Epidermal melanocyte (primary cell): ENCODE data around the genes EOLA2, MTMR1, GABRQ, ZNF275, ZFP92, CCNQ and DUSP9.

DNA sequence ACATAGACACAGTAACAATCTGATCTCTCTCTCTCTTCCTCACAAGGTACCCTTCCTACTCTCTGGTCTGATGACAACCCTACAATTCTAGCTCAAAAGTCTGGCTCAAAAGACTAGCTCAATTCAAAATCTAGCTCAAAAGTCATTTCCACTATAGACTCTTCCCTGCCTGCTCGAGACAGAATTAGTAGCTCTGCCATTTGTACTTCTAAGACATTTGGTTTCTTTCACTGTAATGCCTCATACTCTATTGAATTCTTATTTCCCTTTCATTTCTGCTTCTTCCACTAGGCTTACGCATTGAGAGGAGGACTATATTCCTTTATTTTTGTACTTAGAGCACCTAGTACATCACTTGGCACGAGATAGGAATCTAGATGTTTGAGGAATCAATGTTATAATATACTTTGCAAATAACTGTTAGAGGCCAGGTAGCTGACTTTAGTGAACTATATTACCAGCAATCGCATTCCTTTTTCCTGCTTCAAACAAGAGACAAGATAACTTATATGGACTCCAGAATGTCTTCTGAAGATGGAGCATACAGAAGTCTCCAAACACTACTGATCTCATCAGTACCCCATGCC lies 4.0 kb downstream of the TMEM185A start:
- RRBS = no CpG with 5 or more reads among the region's 4 CpGs

DNA sequence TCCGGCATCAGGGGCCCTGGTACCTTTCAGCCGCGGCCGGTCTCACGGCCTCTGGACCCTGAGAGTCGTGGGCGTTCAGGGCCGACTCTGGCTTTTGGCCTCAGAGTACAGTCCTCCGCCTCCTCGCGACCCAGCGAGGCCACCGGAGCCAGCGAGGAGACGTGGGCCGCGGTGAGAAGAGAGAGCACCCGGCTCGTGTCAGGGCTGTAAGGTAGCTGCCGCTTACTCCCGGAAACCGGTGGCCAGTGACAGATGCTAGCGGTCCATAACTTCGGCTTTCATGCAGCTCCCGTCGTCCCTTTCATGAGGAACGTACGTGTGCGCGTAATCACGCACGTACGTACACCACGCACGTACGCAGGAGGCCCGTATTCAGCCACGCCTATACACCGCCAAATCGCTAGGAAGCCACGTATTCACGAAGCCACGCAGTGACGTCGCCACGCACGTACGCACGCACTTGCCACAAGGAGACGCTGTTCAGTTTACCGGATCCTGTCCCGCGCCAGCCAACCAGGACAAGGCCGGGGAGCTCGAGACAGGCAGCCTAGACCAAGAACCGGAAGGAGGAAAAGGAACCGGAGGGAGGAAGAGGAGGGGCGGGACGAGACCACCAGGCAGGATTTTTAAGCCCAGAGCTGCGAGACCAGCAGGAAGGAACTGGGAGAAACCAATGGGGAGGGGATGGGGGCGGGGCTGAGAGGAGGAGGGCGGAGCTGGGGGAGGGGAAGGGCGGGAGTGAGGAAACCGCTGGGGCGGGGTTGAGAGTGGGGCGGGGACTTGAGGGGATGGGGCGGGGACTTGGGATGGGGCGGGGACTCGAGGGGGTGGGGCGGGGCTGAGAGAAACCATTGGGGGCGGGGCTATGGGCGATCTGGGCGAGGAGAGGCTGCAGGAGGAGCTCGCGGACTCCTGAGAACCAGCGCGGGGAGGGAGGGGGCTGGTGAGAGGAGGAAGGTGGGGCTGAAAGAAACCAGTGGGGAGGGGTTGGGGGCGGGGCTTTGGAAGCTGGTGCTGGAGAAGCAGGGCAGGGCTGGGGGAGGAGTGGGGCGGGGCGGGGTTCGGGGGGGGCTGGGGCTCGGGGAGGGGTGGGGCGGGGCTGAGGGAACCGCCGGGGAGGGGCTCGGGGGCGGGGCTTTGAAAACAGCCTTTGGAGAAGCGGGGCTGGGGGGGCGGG lies at the start of gene EOLA2:
Gene EOLA2, minus strand, starts transcription at position 322 of the 1,177 bp plus-strand sequence.
- RRBS = 2% methylated on average over 18 of the region's 89 CpGs

- RRBS = no CpG with 5 or more reads among the region's 7 CpGs
Measured at GRCh38 chrX:150480662-150481190, 87.7 kb upstream of the MTM1 start.

DNA sequence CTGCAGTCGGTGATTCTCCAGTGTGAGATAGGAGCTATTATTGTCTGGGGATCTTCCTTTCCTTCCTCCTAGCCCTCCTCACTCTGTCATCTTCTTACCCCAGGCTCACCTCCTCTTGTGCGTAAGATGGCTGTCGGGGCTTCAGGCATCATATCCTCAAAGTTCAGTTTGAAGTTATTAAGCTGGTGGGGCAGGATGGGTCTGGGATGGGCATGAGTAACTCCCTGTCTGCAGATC lies 981 bp upstream of the MTMR1 start:
- RRBS = no CpG with 5 or more reads among the region's 3 CpGs

DNA sequence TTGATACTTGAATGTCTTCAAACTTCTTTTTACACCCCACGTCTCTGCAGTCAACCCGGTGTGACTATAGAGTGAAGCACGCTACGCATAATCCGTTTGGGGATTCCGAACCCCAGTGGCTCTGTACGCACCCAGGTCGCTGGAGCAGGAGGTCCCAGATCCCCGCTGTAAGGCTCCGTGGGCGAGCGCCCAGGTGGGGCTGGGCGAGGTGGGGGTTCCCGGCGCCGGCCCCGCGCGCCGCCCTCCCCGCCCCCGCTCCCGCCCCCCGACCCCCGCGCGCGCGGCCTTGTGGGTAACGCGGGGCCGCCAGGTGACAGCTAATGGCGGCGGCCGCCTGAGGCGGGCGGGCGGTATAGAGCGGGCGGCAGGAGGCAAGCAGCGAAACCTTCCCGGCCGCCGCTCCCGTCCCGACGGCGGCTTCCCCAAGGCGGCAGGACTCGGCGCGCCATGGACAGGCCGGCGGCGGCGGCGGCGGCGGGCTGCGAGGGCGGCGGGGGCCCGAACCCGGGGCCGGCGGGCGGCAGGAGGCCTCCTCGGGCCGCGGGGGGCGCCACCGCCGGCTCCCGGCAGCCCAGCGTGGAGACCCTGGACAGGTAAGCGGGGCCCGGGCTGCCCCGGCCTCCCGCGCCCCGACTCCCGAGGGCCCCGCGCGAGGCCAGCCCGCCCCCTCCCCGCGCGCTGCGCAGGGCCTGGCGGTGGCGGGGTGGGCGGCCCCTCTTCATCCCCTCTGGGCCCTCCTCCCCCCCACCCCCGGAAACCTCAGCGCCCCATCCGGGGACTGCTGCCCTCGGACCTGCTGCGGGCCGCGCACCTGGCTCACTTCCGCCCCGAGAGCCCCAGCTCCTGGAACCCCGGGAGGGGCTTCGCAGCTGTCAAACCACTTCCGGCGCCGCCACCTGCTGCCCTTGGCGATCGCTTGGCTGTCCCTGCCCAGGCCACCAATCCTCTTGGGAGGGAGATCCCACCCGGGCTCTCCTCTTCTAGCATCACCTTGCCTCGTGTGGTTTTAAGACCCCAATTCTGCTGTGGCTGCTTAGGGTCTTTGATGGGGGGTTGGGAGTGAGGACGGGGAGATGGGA lies at the start of gene MTMR1:
Gene MTMR1, plus strand, starts transcription at position 313 of the 1,079 bp plus-strand sequence.
- RRBS = 3% methylated on average over 49 of the region's 112 CpGs

- RRBS = no CpG with 5 or more reads among the region's 1 CpG
Measured at GRCh38 chrX:150699084-150699327, 5.8 kb downstream of the MTMR1 start.

GRCh38 chrX:150845024-150845695 lies 53.3 kb downstream of the CD99L2 start:
- RRBS = no CpG with 5 or more reads among the region's 5 CpGs

DNA sequence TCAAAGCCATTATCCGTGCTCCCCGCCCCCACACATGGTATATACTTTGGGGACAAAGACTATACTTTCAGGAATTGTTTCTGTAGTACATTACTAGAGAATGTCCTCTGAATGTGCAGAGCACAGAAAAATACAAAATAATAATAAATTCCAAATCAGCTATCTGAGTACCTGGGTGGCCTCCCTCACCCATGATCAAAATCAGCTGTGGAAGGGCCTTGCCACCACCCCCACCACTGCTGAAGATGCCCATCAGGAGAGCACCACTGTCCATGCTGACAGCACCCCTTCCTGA lies 3.5 kb upstream of the CD99L2 start:
- RRBS = no CpG with 5 or more reads among the region's 2 CpGs

DNA sequence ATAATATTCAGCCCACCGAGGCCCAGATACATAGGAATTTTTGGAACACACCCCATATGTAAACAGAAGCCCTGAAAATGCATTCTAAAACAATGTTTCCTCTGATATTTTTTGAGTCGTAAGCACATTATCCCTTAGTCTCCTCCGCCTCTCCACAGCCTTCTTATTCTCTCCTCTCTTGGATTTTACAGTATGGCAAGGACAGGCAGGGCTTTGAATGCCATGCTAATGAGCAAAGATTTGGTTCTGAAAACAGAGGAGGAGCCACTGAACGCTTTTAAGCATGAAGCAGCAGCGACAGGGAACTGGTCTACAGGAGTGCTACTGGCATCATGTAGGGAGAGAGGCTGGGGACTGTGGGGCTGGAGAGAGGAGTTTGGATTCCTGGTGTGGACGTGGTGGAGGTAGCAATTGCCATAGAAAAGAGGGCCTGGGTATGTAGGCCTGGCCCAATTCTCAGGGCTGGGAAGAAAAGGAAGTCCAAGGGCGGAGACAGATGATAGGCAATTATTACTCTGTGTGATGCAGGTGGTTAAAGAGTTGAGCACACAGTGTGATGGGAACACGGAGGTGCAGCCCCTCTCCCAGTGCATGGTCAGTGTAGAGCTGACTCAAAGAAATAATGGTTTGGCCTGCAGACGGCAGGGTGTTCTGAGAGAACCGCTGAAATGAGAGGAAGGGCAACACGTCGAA lies 4.7 kb upstream of the CD99L2 start:
- RRBS = no CpG with 5 or more reads among the region's 12 CpGs

- RRBS = no CpG with 5 or more reads among the region's 7 CpGs
Measured at GRCh38 chrX:151970048-151970542, 4.4 kb downstream of the GABRE start.

DNA sequence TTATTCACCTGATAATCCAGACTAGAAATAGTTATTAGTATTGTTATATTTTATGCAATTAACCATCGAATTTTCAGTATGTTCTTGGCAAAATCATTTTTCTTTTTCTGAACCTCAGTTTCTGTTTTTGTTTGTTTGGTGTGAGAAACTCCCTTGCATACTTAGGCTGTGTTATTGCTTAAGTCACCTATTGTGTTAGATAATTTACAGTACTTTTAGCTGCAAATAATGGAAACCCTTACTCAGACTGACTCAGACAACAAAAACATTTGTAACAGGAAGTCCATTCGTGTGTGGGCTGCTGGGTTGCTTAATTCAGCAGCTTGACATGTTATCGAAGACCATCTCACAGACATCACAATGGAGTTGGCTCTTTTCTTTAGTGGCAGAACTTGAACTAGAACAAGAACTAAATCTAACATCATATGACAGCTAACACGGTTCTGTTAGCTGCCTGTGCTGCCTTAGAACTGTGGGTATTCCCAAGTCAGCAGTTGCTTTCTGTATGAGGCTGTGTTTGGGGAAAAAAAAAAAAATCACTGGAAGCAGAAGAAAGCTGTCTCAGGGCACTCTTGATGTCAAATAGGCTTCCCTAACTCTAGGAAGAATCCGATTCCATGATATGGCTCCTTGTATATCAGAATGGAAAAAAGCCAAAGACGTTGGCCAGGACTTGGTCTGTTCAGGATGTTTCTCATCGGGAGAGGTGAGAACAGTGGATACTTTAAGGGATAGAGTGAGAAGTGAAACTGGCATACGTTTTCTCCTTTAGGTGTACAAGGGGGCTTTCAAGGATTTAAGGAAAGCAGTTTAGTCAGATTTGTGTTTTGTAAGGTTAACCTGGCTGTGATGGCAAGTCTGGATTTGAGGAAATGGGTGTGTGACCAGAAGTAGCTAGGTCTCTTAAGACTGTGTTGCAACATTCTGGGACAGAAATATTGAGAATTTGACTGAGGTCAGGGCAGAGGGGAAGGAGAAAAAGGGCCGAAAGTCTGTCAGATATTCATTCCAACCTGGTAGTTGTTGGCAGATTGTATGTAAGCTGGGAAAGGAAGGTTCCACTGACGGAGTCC lies 10.1 kb upstream of the GABRE start:
- RRBS = no CpG with 5 or more reads among the region's 10 CpGs

GRCh38 chrX:152637565-152638335 lies at the start of gene GABRQ:
Gene GABRQ (plus strand): TSS chrX:152637895.
- RRBS = 4% methylated on average over 15 of the region's 57 CpGs

- RRBS = no CpG with 5 or more reads among the region's 2 CpGs
Measured at GRCh38 chrX:152930571-152930912, 32.7 kb downstream of the ZNF185 start.

GRCh38 chrX:152945099-152945942 lies 47.5 kb downstream of the ZNF185 start:
- RRBS = no CpG with 5 or more reads among the region's 9 CpGs

DNA sequence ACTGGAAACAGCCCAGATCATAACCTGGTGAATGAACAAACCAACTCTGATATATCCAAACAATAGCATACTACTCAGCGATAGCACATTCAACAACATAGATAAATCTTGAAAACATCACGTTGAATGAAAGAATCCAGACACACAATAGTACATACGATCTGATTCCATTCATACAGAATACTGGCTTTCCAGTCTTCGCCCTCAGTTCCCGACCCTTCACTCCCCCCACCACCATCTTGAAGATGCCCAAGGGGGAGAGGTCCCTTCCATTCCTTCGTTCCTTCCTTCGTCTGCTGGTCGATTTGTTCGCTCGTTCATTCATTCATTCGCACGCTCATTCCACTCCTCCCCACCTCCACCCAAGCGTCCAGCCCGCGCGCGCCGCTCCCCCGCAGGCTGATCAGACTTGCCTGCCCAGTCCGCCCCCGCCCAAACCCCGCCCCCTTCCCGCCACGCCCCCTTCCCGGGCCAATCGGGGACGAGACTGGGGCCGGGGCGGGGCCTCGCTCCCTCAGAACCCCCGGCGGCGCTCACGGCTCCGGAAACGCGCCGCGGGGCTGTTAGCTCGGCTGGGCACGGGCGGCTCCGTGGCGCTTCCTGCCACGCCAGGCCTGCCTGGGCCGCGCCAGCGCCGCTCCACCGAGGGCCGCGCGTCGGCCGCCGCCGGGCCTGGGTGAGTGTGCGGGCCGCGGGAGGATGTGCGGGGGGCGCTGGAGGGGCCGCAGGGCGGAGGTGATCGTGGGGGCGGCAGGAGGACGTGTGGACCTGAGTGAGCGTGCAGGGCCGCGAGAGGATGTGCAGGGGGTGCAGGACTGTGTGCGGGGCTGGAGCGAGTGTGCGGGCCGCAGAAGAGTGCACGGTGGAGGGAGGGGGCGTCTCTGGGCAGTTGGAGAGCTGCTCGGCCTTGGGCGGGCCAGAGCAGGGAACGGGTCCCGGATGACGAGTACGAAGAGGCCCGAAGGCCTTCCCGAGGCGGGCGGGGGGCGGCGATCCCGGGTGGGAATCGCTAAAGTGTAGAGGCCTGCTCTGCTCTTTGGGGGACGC lies at the start of gene ZNF275:
Gene ZNF275, plus strand, starts transcription at position 544 of the 1,047 bp plus-strand sequence.
- RRBS = 2% methylated on average over 10 of the region's 91 CpGs

GRCh38 chrX:153411031-153411704 lies at the start of gene ZFP92:
Gene ZFP92 (plus strand): TSS chrX:153411472.
- RRBS = no CpG with 5 or more reads among the region's 61 CpGs

- RRBS = no CpG with 5 or more reads among the region's 33 CpGs
Measured at GRCh38 chrX:153537398-153538342, 20.2 kb downstream of the ATP2B3 start.

GRCh38 chrX:153598789-153600027 lies at the start of gene CCNQ:
Gene CCNQ (minus strand): TSS chrX:153599139.
- RRBS = 3% methylated on average over 46 of the region's 132 CpGs

- RRBS = 87% methylated on average over 4 of the region's 12 CpGs
Measured at GRCh38 chrX:153625142-153625612, 21.8 kb upstream of the DUSP9 start.

- RRBS = 3% methylated on average over 6 of the region's 62 CpGs
Measured at GRCh38 chrX:153646906-153647523, at the start of gene DUSP9. Gene DUSP9 (plus strand): TSS chrX:153647203.